ENCODE measurements around a stretch of chr12.

- PRO-cap = no peak
Measured at GRCh38 chr12:22335594-22336310, 1.2 kb upstream of the ST8SIA1 start.

DNA sequence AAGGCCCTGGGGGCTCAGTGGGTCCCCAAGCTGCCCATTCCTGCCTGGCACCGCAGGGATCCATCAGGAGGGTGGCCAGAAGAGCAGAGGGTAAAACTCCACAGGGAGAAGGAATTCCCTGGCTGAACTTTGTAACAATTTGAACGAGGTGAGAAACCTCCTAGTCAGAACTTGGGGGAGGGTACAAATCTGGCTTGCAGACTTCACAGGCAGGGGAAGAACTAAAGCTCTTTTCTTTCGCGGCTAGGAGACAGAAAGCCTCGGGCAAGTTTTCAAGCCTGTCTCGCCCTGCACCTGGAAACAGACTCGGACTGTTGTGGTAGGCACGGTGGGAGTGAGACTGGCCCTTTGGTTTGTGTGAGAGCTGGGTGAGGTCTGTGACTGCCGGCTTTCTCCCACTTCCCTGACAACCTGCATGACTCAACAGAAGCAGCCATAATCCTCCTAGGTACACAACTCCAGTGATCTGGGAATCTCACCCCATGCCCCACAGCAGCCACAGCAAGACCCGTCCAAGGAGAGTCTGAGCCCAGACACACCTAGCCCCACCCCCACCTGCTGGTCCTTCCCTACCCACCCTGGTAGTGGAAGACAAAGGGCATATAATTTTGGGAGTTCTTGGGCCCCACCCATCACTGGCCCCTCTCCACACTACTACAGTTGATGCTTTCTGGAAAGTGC is 102.6 kb upstream of the ST8SIA1 start:
- PRO-cap = no peak

DNA sequence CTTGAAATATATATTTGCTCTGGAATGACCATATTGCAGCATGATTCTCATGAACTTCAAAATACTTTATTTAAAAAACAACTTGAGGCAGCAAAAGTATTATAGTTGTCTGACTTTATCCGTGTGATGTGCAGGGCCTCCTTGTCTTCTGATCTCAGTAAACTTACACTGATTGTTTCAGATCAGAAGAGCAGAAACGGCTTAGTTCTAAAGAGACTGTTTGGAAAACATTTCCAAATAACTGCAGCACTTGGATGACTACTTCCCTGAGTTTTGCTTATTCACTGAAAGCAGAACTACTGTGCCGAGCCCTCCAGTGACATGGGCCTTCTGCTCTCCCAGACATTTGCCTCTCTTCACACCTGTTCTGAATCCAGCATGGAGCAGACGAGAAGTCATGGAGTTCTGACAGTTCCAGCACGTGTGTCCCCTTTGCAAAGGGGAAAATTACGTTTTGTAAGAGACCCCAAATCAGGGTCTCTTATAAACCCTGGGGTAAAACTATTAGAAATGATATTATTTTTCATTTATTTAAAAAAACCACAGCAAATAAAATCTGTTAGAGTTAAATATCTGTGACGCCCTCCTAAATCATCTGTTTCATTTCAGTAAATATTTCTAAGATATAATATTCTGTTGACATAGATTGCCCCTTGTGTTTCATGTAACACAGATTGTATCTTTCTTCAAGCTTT is 31.4 kb downstream of the ETNK1 start:
- PRO-cap = no peak

GRCh38 chr12:23722555-23723103 is 226.8 kb downstream of the SOX5 start:
- PRO-cap = no peak

GRCh38 chr12:23943972-23944439 is 5.5 kb downstream of the SOX5 start:
- PRO-cap = no peak

GRCh38 chr12:24211104-24211854 is 261.8 kb upstream of the SOX5 start:
- PRO-cap = no peak

DNA sequence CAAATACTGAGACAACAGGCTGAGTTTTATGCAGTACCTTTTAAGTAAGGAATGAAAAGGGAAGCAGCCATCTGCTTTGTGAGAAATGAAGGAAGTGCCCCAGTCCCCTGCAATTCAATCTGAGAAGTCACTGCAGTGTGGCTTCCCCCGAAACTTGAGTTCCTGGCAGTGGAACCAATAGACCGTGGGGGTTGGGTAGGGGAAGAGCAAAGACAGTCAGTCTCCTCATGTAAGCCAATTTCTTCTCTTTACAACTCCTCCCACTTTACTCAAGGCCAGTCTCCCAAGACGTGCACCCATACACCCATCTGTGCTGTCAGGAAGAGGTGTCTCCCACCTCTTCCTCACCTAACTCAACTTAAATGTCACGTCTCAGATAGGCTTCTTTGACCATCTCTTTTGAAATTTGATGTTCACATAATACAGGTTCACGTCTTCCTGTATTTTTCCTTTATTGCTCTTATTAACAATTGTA is 206.5 kb downstream of the BCAT1 start:
- PRO-cap = bidirectional peak, plus-strand start at position 299 of the sequence, minus-strand start at position 129 of the sequence

- PRO-cap = no peak
Measured at GRCh38 chr12:24933709-24934094, 15.2 kb downstream of the BCAT1 start.

DNA sequence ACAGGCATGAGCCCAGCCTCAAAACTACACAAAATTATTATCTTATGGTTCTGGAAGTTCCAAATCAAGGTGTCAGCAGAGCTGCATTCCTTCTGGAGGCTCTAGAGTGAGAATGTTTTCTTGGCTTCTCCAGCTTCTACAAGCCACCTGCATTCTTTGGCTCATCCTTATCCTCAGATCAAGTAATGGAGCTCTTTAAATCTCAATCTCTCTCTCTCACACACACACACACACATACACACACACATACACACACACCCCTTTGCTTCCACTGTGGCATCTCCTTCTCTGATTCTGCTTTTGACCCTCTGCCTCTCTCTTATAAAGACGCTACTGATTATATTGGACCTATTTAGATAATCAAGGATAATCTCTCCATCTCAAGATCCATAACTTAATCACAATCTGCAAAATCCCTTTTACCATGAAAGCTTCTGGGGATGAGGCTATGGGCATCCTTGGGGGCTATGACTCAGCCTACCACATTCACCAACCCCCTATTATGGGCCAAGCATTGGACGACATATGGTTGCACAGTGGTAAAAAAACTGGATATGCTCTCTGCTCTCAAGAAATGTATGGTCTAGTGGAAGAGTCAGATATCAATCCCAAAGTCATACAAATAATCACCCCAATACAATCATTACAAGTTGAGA is 12.3 kb downstream of the BCAT1 start:
- PRO-cap = no peak

GRCh38 chr12:24998008-24998644 is 49.2 kb upstream of the BCAT1 start:
- PRO-cap = bidirectional peak, plus-strand start at chr12:24998314, minus-strand start at chr12:24998131

- PRO-cap = no peak
Measured at GRCh38 chr12:25213644-25214065, 18.6 kb downstream of the ETFRF1 start.

GRCh38 chr12:25247300-25247759 is 3.4 kb downstream of the KRAS start:
- PRO-cap = no peak

DNA sequence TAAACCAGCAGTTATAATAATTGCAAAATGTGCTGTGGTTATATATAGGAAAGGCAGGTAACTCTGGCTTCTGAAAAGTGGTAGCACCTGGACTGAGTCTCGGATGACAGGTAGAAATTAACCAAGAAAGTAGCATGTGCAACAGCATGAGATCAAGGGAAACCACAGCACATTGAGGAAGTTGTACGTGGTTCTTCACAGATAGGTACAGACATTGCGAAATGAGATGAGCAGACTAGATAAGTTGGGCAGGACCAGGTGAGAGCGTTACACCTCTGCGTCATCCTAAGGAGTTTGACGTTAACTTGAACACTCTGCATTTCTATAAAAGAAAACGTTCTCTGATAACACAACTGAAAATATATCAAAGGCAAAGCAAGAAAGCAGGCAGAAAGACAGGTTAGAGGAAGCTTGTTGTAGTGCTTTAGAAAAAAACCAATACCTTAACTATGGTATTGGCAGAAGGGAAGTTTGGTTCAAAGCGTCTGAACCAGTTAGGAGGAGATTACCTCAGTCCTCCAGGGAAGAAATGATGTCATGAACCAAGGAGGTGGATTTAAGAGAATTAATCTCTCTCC is 98.5 kb upstream of the RASSF8 start:
- PRO-cap = no peak

- PRO-cap = no peak
Measured at GRCh38 chr12:26064347-26065518, 60.1 kb downstream of the BHLHE41 start.

DNA sequence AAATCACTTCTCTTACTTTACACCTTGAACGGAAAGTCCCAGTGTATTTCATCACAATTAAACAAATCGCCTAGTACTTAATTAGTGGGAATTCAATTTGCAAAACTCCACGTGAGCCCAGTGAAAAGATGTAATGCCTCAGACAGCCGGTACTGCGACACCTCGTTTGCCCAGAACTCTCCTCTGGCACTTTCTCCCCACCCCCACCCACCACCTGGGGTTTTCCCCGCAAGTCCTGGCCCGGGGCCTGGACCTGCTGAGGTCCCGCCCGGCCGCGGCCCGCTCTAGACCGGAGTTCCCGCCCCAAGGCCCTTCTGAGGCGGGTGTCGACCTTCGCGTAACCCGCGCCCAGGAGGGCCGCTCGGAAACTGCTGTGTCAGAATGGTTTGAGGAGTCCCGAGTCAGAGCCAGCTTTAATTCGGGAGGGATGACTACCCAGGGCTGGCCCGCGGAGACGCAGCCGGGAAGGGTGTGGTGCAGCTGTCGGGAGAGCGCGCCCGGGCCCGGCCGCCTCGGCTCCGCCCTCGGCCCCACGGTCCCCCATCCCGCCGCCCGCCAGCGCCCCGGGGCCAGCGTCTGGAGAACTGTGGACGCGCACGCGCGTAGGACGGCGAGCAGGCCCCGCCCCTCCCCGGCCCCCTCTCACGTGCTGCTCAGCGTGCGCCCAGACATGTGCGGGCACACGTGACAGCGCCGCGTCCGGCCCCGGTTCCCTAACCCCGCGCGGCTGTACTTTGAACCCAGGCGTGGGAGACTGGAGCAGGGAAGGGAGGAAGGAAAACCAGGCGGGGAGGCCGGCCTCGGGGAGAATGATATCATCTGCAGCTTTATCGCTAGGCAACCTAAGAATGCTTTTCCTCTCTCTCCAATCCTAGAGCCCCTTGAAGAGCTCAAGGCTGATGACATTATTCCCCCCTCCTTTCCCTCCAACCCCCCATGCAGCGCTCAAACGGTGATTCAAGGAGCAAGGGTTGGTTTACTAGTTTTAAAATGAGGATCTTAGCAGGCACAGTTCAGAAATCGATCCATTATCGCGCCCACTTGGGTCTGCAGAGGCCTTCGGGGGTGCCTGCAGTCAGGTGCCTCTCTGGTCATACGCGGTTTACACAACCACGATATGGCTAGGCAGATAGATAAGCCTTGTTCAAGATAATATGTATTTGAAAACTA is 10.6 kb downstream of the BHLHE41 start:
- PRO-cap = unidirectional peak, minus-strand start at position 578 of the sequence

DNA sequence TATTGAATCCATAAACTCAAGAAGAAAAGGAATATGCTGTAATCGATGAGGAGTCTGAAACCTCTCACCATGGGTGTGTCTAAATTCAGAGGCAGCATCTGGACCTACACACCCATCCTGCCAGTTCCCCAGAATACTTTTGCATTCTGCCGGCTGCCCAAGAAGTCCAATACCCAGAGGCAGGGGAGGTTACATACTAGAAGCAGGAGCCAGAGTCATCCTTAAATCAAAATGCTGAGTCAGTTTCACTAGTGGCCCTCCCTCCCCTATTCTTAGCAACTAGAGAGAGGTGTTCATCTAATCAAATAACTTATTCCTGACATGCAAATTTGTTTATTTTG is 8.0 kb downstream of the BHLHE41 start:
- PRO-cap = no peak

GRCh38 chr12:26120514-26120981 is 4.3 kb downstream of the BHLHE41 start:
- PRO-cap = no peak

GRCh38 chr12:26122914-26124006 is 1.6 kb downstream of the BHLHE41 start:
- PRO-cap = no peak

DNA sequence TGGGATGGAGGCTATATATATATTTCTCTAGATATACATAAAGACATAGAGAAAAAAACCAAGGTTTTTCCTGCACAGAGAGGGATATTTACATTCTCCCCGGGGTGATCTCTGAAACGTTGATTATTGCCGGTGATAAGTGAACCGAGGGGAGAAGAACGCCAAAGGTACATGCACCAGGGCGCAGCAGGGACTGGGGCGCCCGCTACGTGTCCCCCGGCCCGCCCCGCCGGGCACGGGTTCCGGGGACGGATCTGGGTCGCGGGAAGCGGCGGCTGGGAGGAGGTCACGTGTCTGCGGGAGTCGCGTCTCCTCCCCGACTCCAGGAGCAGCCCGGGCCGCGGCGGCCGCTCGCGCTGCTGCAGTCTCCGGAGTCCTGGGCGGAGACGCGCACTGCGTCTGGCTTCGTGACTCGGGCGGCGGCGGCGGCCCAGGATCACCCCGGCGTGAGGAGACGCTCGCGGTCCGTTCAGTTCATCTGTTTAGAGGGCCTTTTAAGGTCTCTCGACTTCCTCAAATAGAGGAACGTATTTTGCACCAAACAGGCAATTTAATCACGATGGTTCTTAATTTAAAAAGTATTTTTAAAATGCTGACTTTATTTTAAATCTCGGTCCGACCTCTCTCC is 1.6 kb upstream of the BHLHE41 start:
- PRO-cap = no peak

GRCh38 chr12:26627899-26628376 is 205.1 kb downstream of the ITPR2 start:
- PRO-cap = no peak